ENCODE results near the genes SLC11A2, GALNT6, ANKRD33 and ACVRL1.

GRCh38 chr12:51026069-51026454 is at the start of gene SLC11A2:
Gene SLC11A2, minus strand, starts transcription at chr12:51026384.
- PRO-cap = bidirectional peak, plus-strand start at chr12:51026582, minus-strand start at chr12:51026278

- PRO-cap = no peak
Observed at GRCh38 chr12:51242781-51243852, 4.5 kb downstream of the DAZAP2 start.

DNA sequence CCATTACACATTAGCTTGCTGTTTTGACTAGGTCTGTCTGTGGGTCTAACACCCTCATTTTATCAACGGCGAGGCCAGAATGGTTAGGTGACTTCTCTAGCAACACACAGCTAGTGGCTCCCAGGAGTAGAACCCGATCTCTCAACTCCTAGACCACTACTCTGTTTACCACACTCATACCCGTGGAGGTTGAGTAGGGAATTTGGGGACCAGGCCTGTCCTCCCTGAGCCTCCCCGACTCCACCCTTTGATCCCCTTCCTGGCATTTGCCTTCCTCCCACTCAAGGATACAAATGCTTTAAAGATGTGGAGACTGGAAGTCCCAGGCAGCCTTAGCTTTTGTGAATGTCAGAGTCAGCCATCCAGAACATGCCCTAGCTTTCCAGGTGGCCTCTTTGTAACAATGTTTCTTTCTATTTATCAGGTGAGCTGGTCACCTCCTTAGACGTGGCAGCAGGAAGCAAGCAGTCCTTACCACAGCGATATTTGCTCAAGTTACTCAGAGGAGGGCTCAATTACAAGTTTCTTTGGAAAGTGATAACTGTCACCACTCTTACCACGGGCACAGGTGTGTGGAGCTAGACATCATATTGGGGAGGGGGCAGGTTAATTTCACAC is 5.0 kb downstream of the GALNT6 start:
- PRO-cap = no peak

DNA sequence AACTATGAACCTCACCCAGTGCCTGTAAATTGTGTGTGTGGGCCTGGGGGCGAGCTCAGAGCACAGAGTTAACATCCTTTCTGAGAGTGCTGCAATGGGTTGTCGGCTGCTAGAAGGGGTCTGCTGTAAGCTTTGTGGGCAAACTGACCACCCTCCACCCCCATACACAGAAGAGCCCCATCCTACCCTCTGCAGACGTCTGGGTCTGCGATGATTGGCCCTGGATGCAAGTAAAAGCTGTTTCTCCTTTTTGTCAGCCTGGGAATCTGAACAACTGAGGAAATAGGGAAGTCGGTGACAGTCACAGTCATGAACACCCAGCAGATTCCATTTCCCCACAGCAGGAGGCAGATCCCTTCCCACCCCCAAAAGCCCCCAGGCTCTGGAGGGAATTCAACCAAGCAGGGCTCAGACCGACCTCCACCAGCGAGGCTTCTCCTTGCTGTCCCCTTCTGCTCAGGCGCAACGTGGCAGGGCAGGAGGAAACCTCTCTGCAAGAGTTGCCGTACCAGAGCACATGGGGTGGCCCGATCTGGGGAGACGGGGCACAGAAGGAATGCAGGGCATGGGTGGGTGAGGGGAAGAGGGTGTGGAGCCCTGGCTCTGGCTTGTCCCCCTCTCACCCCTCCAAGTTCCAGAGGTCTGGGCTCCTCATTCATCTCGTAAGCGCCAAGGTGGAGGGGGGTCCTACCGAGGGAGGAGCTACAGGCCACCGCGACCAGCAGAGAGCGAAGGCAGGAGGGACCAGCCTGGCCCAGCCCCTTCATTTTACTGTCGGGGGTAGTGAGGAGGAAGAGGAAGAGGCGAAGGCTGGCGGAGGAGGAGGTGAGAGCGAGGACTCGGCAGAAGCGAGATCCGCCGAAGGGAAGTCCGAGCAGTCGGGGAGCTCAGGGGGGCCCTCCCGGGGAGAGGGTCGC is at the start of gene GALNT6:
TSS of gene GALNT6 (minus strand) at position 743 of the 917 bp plus-strand sequence.
- PRO-cap = unidirectional peak, plus-strand start at position 411 of the sequence; bidirectional peak, plus-strand start at position 771 of the sequence, minus-strand start at position 644 of the sequence

DNA sequence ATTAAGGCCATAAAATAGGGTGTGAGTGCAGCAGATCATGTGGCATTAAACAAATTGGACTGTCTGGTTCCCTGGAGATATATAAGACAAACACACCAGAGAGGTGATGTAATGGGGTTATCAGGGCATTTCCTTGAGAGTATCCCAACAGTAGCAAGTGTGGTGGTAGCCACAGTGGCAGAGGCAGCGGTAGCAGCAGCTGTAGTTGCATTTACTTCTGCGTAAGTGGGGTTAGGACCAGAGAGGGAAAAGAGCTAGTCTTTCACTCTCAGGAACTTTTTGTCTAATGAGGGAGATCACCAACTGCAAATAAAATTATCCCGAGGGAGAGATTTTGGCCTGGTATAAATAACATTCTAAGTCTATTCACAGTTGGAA is 14.7 kb upstream of the GALNT6 start:
- PRO-cap = no peak

- PRO-cap = no peak
Observed at GRCh38 chr12:51441854-51442208, 17.2 kb downstream of the SLC4A8 start.

DNA sequence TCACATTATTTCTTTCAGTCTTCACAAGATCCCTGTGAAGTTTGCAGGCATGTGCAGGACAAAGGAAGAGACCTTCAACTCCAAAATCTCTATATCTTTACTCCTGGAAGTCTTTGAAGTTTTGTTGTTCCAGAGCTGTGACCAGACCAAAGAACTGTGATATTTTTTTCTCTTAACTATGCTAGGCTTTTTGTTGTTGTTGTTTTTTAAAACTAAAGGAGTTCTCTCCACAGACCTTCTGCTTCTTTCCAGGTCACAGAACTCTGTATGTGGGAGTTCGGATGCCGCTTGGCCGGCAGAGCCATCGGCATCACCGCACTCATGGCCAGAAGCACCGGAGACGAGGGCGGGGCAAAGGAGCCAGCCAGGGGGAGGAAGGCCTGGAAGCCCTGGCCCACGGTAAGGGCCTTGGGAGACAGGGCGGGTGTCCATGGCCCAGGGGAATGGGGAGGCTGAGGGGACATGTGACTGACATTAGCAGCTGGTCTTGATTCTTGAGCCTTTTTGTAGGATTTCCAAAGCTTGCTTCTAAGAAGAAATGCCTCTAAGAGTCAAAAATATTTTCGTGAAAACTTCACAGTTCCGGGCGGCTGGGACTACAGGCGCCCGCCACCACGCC is 26.1 kb downstream of the SLC4A8 start:
- PRO-cap = no peak

GRCh38 chr12:51550839-51551069 is 40.3 kb upstream of the SCN8A start:
- PRO-cap = no peak

DNA sequence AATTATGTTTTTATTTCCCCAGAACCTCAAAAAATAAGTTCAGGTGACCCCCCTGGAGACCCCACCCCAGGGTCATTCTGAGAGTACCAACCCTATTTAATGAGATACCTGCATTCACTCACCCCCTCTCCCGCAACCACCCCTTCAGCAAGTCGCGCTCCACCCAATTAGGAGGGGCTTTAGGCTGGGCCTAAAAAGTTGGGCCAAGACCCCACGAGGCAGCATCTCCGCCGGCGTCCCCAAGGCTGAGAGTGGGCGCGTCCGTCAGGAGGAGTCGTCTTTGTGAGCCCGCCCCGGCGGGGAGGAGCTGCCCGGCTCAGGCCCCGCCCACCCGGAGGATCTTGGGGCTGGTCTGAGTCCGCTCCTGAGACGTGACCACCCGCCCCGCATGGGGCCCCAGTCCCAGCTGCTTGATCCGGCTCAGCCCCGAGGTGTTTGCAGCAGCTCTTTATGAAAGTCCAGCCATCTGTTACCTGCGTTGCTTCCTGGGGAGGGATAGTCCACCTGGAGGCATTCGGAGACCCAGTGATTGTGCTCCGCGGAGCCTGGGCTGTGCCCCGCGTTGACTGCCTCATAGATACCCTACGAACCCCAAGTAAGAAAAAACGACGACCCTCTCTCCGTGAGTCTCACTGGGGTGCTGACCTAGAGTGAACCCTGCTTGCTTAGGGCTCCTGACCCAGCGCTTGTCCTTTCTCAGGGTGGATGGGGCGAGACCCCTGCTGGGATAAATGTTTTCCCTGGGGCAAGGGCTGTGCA is at the start of gene ANKRD33:
TSS of gene ANKRD33 (plus strand) at position 367 of the 759 bp plus-strand sequence.
- PRO-cap = bidirectional peak, plus-strand start at position 330 of the sequence, minus-strand start at position 247 of the sequence

GRCh38 chr12:51897127-51897618 is 9.3 kb downstream of the ANKRD33 start:
- PRO-cap = no peak

DNA sequence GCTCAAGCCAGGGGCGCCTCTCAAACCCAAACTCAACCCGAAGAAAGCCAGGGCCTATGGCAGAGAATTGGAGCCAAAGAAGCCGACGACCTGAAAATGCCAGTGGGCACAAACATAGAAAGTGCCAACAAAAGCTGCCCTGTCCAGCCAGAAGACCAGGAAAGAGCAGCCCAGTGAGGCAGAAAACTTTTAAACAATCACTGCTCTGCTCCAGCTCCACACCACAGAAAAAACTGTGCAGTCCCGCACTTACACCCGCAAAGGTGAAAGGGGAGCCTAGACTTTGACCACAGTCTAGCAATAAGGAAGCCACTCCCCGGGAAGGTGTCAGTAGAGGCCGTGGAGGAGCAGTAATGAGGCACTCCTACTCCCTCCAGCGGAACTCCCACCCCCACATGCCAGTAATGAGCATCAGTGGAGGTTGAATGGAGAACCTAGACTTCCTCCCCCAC is 6.0 kb upstream of the ACVRL1 start:
- PRO-cap = no peak

DNA sequence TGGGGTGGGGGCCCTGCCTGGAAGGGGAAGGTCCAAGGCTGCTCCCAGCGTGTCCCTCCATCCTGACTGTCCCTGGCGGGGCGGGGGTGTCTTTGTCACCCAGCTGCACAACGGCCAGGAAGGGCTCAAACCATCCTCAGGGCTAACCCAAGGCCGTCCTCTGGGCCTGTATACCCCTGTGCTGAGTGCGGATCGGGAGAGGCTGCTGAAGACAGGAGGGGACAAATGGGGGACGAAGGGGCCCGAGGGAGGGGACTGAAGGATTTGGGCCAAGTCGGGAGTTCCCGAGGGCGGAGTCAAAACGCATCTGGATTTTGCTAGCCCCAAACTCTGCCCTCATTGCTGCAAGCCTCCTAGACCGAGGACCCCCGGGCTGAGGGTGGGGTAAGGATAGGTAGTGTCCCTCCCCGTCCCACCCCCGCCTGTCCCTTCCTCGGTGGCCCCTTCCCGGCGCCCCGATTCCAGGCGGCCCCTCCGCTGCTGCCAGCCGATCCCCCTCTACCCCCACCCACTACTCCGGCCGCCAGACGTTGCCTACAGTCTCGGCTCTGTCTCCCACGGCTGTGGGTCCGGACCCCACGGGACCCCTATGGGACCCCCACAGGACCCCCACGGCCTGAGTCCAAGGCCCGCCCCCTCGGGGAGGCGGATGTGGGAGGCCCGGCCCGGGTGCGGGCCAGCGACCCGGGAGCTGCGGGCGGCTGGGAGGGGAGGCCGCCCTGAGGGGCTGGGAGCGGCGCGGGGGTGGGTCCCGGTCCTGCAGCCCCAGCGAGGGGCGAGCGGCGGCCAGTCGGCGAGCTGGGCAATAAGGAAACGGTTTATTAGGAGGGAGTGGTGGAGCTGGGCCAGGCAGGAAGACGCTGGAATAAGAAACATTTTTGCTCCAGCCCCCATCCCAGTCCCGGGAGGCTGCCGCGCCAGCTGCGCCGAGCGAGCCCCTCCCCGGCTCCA is at the start of gene ACVRL1:
TSS of gene ACVRL1 (plus strand) at position 895 of the 951 bp plus-strand sequence.
- PRO-cap = no peak

GRCh38 chr12:51923395-51923850 is 16.1 kb downstream of the ACVRL1 start:
- PRO-cap = no peak

DNA sequence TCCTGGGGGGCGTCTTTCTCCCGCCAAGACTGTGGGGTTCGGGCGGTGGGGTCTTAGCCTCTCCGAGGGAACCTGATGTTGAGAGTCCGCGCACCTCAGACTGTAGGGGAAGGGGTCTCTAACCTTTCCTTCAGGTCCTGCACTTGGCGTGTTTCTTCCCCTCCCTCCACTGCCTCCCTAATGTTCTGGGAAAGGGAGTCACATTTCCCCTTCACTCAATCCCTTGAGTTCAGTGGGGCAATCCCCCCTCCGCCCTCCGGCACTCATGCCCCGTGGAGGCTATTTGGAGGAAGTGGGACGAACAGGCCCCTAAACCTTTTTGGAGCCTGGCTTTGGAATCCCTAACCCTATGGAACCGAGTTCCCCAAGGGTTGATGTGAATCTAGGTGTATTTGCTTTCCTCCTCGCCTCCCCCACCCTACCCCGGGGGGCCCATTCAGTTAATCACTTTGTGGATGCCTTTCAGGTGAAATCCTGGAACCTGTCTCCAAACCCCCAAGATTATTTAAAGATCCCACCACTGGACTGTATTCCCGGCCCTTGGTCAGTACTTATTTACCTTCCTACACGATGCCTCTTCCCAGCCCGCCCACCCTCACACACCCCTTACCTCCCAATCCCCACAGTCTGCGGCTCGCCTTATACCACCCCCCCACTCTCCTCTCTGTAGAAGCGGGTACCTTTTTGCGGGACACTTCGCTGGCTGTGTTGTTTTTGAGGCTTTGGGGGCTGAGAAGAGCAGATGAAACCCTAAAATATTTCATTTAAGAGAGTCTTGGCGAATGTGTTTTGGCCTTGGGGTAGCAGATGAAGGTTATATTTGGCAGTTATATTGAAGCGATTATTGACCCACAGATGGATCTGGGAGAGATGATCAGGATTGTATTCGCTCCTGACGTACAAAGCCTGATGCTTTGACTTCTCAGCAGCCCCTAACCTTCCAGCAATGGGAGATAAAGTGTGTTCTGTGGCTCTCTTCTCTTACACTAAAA is 1.0 kb downstream of the ACVR1B start:
- PRO-cap = no peak

GRCh38 chr12:51972420-51972833 is 20.9 kb downstream of the ACVR1B start:
- PRO-cap = no peak

DNA sequence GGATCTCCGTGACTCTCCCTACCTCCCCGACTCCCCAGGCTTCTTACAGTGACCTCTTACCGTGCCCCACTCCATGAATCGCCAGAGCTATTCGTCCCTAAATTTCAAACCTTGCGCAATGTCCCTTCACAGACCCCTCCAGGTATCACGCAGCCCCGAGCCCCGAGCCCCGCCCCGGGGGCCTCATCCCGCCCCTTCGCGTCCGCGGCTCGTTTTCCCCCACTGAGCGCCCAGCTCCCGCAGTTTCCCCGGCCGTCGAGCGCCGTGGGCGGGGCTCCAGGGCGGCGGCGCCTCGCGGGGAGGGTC is 257 bp upstream of the TAMALIN start:
- PRO-cap = no peak

DNA sequence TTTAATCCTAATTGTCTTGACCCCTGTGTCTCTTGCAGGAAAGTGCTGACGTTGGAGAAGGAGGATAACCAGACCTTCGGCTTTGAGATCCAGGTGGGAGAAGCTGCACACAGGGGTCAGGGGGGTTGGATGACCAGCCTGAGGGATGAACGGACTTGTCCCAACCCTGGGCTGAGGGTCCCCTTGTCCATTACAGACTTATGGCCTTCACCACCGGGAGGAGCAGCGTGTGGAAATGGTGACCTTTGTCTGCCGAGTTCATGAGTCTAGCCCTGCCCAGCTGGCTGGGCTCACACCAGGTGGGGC is 4.0 kb downstream of the TAMALIN start:
- PRO-cap = no peak

- PRO-cap = no peak
Observed at GRCh38 chr12:52026953-52027515, 20.3 kb downstream of the TAMALIN start.

GRCh38 chr12:52032750-52033751 is 18.2 kb upstream of the NR4A1 start:
- PRO-cap = bidirectional peak, plus-strand start at chr12:52033301, minus-strand start at chr12:52032952

DNA sequence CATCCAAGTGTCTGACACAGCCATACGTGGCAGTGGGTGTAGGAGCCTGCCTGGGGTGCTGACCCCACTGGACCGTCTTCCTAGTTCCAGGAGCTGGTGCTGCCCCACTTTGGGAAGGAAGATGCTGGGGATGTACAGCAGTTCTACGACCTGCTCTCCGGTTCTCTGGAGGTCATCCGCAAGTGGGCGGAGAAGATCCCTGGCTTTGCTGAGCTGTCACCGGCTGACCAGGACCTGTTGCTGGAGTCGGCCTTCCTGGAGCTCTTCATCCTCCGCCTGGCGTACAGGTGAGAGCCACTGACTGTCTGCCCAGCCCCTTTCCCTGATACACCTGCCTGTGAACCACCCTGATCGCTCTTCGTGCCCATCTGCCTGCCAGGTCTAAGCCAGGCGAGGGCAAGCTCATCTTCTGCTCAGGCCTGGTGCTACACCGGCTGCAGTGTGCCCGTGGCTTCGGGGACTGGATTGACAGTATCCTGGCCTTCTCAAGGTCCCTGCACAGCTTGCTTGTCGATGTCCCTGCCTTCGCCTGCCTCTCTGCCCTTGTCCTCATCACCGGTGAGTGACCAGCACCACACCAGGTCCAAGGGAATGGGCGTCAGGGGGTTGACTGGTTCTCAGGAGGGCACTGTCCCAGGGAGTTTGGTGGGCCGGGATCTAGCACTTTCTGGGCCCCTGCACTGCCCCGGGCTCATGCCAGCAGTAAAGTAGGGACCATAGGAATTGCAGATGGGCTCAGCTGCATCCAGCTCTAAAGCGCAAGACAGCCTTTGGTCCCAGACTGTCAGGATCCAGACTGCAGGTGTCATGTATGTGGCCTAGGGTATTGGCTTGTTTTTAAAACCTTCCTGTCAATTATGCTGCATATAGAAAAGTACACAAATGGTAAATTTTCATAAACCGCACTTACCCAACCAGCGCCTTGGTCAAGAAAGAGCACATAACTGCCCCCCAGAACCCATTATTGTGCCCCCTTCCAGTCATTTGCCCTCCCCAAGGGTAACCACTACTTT is 6.0 kb downstream of the NR4A1 start:
- PRO-cap = no peak

All from WTC11 (cell line).